H4 (cell line): ENCODE measurements around a stretch of chr1.

- RAMPAGE, long total RNA = no peak
Observed at GRCh38 chr1:88768652-88769416, 84.8 kb downstream of the PKN2 start.

GRCh38 chr1:88890364-88890693 lies 1.0 kb downstream of the GTF2B start:
- RAMPAGE, long total RNA = no peak

GRCh38 chr1:88990116-88990697 lies 2.2 kb downstream of the KYAT3 start:
- RAMPAGE, long total RNA = no peak

- RAMPAGE, long total RNA = no peak
Observed at GRCh38 chr1:89054690-89055589, 10.1 kb downstream of the GBP1 start.

DNA sequence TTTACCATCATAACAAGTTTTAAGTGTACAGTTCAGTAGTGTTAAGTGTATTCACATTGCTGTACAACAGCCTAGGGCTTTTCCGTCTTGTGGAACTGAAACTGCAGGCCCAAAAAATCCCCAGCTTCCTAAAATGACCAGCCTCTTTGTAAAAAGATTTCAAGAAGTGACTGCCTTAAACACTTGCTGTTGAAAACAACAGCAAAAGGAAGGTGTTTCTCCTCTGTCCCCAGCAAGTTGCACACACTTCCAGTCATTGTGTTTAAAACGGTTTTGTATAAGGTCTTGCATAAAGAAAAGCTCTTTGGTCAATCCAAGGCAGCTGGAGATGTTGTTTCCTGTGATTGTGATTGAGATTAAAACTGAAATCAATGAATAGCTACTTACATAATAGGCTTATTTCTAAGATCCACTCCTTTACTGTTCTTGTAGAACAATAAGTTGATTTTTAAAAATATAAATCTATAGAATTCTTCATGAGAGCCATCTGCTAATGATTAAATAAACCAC lies 16.1 kb upstream of the GBP1 start:
- RAMPAGE, long total RNA = no peak

- RAMPAGE, long total RNA = no peak
Observed at GRCh38 chr1:89129832-89130399, 4.0 kb upstream of the GBP2 start.

GRCh38 chr1:89518193-89518439 lies 6.5 kb upstream of the LRRC8B start:
- RAMPAGE, long total RNA = no peak

DNA sequence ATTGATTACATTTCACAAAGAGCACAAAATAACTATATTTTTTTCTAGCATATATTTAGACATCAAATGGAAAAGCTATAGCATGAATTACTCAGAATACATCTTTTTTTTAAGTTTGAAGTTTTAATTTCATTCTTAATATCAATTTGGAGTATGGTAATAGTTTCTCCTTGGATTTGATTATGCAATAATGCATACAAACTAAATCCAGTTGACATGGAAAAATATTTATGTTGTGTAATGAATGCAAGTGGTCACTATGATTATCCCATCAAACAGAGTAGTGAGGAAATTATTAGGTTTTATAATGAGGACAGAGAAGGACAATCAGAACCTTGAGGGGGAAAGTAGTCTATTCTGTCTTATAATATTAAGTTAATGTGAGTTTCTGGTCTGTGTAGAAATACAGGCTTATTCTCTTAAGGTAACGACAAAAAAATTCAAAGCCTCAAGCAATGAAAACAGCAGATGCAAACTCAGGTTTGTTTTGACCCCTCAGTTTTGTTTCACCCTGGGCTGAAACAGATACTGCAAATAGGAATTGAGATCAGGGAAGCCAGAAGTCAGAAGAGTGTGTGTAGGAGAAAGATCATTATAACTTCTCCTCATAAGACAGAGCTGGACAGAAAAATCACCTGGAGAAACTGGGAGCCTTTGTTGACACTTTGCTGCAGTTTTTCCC lies 23.7 kb downstream of the LRRC8B start:
- RAMPAGE, long total RNA = no peak

GRCh38 chr1:89565129-89566104 lies 40.8 kb downstream of the LRRC8B start:
- RAMPAGE, long total RNA = no peak

- RAMPAGE, long total RNA = no peak
Observed at GRCh38 chr1:89582568-89583164, 50.3 kb upstream of the LRRC8C start.

DNA sequence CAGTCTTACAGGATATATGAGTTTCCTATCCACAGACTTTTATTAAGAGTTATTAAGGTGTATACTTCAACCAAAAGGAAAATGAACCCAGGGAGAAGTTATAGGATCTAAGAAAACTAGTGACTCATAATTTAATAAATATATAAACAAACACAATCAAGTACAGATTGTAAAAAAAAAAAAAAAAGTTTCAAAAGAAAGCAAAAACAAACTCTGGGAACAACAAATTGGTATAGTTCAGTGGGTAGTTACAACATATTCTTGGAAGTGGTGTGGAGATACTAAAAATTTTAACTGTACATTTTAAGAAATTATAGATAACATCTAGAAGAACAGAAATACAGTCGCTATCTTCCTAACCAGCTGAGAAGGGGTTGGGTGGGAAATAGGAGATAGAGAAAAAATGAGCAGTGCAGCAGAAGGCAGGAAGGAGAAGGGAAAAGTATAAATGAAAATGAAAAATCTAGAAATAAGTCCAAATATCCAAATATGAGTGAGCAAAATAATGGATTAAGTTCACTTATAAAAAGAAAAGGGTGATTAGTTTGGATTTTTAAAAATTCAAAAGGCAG lies 70.5 kb downstream of the LRRC8C start:
- RAMPAGE, long total RNA = no peak

DNA sequence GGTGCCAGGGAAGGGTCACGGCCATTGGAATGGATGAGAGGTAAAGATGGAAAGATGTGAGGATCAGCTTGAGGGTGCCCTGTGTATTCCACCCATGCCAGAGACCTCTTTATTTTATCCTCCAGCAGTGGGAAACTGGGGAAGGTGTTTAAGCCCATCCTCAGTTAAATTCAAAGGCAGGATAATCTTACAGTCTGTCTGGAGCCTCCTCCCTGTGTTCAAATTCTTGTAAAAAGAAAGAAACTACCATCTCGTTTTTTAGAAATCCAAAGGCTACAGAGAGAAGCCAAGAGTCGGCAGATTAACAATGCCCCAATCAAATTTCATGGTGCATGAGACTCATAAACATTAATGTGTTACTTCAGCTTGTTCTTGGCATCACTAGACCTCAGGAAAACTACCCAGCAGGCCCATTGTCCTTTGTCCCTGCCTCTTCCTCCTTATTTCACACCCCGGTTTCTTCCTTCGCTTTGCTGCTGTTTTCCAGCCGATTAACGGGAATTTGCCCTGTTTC lies 93.1 kb upstream of the LRRC8D start:
- RAMPAGE, long total RNA = no peak

- RAMPAGE, long total RNA = no peak
Observed at GRCh38 chr1:89821825-89822169, 965 bp downstream of the LRRC8D start.

- RAMPAGE, long total RNA = no peak
Observed at GRCh38 chr1:89846946-89847689, 26.3 kb downstream of the LRRC8D start.

- RAMPAGE, long total RNA = no peak
Observed at GRCh38 chr1:89906459-89907209, 85.8 kb downstream of the LRRC8D start.

GRCh38 chr1:89995953-89996345 lies 1.0 kb downstream of the ZNF326 start:
- RAMPAGE, long total RNA = no peak

DNA sequence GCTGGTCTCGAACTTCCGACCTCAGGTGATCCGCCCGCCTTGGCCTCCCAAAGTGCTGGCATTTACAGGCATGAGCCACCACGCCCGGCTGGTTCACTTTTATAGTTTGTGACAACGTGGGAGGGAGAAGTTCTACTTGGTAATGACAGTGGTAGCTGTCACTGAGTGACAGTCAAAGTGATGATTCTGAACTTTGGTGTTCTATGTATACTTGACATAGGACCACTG lies 132.9 kb downstream of the ZNF644 start:
- RAMPAGE, long total RNA = no peak

DNA sequence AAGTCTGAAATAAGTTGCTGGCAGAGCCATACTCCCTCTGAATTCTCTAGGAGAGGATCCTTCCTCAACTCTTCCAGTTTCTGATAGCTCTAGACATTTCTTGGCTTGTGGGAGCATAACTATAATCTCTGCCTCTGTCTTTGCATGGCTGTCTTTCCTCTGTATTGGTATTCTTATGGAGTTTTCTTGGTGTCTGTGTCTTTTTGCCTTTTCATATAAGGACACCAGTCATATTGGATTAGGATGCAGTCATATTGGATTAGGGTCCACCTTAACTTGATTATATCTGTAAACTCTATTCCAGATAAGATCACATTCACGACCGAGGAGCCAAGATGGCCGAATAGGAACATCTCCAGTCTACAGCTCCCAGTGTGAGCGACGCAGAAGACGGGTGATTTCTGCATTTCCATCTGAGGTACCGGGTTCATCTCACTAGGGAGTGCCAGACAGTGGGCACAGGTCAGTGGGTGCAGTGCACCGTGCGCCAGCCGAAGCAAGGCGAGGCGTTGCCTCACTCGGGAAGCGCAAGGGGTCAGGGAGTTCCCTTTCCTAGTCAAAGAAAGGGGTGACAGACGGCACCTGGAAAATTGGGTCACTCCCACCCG lies 118.2 kb downstream of the HFM1 start:
- RAMPAGE, long total RNA = no peak

- RAMPAGE, long total RNA = no peak
Observed at GRCh38 chr1:91731288-91731755, 154.6 kb downstream of the TGFBR3 start.

DNA sequence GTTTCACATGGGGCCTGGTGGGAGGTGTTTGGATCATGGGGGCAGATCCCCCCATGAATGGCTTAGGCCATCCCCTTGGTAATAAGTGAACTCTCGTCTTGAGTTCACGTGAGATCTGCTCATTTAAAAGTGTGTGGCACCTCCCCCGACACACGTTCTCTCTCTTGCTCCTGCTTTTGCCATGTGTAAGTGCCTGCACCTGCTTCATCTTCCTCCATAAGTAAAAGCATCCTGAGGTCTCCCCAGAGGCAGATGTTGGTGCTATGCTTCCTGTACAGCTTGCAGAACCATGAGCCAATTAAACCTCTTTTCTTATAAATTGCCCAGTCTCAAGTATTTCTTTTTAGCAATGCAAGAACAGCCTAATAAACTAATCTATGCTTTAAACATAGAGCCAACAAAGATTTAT lies 147.6 kb downstream of the TGFBR3 start:
- RAMPAGE, long total RNA = no peak